ENCODE results near the genes SRGAP3 and TTLL3.

- PRO-cap, result no peak
- RRBS, result no CpG with 5 or more reads among the region's 6 CpGs
These were observed 448.8 kb downstream of the GRM7 start for GRCh38 chr3:7309505-7310323.

- PRO-cap, result no peak
- RRBS, result no CpG with 5 or more reads among the region's 2 CpGs
These were observed 43.5 kb upstream of the LMCD1 start for GRCh38 chr3:8458020-8458610.

DNA sequence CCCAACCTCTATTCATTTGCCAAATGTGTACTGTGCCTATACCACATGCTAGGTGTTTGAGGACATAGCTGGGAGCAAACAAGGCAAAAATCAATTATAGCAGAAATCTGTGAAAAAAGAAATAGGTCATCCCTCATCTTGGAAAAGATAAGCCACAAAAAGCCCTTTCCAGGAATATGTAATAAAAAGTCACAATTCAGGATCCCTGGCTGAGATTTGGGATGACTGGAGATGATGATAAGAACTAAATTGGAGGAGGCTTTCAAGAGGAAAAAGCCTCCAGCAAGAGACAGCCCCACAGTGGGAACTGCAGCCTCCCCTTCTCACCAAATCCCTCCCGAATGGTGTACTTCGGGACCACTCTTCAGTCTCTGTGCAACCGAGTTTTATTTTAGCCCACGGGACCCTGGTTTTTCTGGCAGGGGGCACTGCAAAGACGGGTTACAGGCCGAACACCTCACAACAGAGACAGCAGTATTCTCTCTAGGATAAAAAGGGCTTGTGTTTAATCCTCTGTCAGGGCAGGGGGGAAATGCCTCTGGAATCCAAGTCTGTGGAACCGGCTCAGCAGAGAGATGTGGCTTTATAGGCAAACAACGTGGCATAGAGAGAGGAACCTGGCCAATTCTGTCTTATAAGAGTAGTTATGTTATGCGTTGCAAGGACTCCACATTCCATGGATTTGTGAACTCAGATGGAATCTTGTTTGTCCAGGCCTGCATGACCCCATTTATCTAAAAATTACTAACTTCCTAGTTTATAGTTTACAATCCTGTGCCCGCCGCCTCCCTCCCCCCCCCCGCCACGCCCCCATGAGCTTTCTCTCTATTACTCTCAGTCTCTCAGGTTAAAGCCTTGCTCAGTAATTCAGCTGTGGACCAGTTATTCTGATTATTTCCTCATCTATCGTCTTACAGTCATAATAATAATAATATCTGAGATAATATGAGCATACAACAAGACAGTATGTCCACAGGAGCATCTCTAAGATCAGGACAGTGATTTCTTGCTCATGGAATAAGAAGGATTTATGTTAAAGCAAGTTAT is 1.1 kb upstream of the LMCD1 start:
- PRO-cap, result bidirectional peak, plus-strand start at position 828 of the sequence, minus-strand start at position 609 of the sequence
- RRBS, result no CpG with 5 or more reads among the region's 14 CpGs

DNA sequence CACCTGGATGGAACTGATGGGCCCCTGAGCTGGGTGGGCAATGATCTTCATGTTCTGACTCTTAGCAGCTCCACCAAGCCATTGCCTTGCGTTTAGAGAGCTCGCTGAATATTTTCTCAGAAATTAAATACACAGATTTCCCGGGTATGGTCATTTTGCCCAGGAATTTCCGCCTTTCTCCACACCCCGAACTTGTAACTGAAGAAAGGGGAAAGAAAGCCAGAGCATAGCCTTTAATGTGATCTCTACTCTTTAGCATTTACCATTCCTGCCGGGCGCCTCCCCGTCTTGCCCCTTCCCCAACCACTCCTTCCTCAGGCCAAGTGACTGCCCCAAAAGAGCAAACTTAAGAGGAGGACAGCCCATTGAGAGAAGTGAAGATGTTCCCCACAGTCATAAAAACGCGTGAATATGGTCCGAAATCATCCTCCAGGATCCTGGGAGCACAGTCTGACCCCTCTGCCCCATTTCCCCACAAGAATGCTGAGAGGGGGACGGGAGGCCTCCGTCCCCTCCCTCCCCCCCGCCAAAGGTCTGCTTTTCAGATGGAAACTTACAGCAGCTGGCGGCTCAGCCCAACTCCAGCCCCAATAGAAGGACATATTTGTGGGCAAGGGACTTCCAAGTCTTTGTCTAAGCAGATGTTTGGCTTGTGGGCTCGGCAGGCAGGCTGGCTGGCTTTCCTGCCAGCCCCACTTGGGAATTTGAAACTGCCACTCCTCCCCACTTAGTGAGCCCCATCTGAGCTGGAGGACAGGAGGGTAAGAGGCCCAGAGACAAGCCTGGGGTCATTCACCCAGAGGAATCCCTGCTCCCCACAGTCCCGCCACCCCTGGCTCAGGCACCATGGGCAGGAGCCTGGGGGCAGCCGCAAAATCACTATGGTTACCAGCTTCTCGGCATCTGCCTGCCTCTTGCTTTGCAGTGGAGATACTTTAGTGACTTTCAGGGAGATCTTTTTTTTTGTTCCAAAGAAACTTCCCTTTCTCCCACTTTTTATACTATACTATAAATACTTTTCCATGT is 53.4 kb downstream of the LMCD1 start:
- PRO-cap, result no peak
- RRBS, result no CpG with 5 or more reads among the region's 19 CpGs

GRCh38 chr3:9045895-9046239 is 82.6 kb upstream of the RAD18 start:
- PRO-cap, result no peak
- RRBS, result no CpG with 5 or more reads among the region's 3 CpGs

DNA sequence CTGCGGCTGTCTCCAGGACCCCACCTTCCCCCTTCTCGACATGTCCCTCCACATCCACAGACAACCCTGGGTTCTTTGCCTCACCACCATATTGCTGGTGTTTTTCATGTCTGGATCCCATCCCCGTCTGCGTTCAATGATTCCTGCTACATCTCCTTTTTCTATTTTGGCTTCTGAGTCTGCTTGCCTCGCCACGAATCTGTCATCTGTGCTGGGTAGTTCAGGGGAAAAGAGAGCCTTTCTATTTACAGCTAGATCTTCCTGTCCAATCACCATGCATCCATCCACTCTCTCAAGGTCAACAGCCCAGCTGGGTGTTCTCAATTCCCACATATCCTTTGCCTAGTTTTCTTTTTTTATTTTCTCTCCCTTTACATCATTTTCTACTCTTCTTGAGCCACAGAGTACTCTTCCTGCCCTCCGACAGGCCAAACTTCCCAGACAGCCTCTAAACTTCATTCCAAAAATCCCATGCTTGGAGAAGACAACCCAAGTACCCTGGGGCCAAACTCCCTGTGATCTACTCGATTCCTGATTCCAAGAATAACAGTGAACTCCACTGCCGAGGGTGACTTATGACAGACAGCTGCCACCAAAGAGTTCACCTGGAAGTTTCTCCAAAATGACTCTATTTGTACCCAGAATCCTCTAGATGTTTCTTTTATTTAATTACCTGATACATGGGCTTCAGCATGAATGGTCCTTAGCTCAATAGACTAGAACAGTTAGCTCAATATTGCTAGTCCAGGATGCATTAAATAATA is 104.9 kb upstream of the RAD18 start:
- PRO-cap, result no peak
- RRBS, result no CpG with 5 or more reads among the region's 9 CpGs

DNA sequence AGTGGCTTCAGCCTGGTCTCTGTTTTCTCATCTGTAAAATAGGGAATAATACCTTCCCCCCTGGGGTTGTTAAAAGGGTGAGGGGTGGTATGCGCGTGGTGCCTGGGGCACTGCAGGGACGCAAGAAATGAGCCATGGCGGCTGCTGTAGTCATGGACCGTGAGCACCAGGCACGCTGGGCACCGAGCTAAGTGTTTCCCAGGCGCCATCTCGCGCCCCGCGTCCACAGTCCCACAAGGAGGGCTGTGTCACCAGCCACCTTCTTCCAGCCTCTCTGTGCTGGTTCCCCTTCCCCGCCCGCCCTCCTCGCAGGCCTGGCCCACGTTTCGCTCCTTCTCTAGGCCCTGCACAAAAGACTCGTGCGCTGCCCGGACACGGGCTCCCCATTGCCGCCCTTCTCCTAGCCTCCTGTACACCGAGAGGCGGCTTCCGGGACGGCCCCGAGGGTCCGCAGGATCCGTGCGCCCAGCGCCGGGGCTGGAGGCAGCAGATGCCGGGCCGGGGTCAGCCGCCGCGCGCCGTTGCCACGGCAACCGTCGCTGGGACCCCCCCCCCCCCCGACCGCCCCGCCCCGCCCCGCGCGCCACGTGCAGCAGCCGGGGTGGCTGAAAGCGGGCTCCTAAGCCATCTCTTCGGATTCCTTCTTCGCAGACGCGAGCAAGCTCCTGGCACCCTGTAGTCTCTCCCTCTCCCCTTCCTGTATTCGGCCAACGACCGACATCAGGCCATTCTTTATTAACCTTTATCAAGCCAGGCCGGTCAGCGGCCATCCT is 113.4 kb downstream of the SRGAP3 start:
- PRO-cap, result no peak
- RRBS, result 89% methylated on average over 13 of the region's 61 CpGs

DNA sequence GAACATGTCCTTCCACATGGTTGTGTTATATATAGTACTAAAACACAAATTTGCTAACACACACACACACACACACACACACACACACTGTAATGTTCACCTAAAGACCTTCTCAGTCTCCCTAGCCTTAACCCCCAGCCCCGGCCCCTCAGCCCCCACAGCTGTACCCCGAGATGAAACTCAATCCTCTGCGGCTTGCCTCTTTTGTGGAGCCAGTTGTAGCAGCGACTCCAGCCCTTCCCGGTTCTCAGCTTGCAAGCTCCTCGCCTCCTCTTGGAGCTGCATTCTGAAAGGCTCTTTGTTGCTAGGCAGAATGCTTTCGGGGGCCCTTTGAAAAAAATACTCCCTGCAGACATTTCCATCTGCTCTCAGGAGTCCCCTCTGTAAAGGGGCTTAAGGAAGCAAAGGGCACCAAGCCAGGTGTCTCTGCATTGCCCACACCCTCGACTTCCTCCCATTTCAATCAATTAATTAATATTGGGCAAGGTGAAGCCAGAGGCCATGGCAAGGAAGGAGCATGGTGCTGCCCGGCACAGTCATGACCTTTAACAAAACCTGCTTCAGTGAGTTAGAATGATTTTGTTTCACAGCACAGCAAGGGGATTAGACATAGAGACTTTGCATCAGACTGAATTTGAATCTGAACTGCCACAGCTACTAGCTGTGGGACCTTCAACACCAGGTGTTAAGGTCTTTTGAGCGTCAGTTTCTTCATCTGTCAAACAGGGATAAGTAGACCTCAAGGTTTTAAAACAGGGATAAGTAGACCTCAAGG is 65.5 kb downstream of the SRGAP3 start:
- PRO-cap, result no peak
- RRBS, result 39% methylated on average over 4 of the region's 10 CpGs

GRCh38 chr3:9249273-9249868 is at the start of gene SRGAP3:
Gene SRGAP3, minus strand, starts transcription at chr3:9249646.
- PRO-cap, result bidirectional peak, plus-strand start at chr3:9249757, minus-strand start at chr3:9249646
- RRBS, result 5% methylated on average over 9 of the region's 25 CpGs

GRCh38 chr3:9352822-9353711 is 9.8 kb upstream of the THUMPD3 start:
- PRO-cap, result no peak
- RRBS, result no CpG with 5 or more reads among the region's 7 CpGs

- PRO-cap, result no peak
- RRBS, result no CpG with 5 or more reads among the region's 1 CpG
These were observed 11.4 kb downstream of the SETD5 start for GRCh38 chr3:9408849-9409185.

DNA sequence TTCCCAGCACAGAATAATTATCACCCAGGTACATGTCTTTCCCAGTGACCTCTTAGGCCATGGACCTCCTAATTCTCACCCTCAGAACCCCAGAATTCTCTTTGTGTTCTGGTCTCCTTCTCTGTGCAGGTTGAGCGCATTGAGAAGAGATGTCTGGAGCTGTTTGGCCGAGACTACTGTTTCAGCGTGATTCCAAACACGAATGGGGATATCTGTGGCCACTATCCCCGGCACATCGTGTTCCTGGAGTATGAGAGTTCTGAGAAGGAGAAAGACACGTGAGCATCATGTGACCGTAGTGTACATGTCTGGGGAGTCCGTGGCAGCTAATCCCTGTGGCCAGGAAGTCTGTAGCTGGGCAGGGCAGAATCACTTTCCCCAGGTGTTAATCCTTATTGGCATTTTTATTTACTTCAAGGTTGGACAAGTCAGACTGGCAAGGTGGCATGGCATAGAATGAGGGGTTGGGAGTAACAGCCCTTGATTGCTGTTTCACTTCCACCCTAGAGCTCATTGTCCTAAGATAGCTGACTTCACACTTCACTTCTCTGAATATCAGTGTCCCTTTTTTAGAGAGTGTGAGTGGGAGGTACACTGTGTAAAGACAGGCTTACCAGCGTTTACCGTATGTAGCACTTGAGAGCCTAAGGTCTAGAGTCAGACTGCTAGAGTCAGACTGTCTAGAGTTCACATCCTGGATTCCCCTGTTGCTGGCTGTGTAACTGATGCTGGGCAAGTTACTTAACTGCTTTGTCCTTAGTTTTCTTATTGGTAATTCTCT is 4.4 kb downstream of the MTMR14 start:
- PRO-cap, result no peak
- RRBS, result no CpG with 5 or more reads among the region's 11 CpGs

- PRO-cap, result no peak
- RRBS, result no CpG with 5 or more reads among the region's 5 CpGs
These were observed 10.0 kb downstream of the TADA3 start for GRCh38 chr3:9782084-9782780.

DNA sequence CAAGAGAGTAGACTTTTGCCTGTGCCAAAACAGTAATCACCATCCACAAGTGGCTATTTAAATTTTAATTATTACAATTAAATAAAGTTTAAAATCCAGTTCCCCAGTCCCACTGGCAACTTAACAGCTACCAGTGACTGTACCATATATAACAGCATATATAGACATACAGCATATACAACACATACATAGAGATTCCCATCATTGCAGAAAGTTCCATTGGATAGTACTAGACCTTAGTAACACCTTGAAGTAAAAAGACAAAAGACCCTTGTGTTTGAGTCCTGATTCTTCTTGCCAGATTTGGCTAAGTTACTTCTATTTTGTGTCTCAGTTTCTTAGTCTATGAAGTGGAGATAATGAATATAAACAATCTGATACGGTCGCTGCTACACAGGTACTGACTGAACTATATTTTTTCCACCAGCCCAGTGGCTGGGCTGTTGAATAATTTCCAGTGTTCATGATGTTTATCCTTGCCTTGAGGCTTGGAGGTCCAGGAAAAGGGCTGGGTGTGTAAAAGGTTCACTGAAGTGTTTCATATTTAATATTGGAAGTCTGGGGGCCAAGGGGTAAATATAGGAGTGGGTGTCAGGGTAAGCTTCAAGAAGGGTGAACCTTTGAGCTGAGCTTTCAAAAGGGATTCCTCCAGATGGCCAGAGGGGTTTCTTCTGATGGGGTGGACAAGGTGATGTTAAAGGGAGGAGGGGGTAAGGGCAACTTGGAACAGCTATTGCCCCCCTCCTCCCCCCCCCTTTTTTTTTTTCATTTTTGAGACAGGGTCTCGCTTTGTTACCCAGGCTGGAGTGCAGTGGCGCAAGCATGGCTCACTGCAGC is 2.4 kb upstream of the TTLL3 start:
- PRO-cap, result no peak
- RRBS, result no CpG with 5 or more reads among the region's 4 CpGs

DNA sequence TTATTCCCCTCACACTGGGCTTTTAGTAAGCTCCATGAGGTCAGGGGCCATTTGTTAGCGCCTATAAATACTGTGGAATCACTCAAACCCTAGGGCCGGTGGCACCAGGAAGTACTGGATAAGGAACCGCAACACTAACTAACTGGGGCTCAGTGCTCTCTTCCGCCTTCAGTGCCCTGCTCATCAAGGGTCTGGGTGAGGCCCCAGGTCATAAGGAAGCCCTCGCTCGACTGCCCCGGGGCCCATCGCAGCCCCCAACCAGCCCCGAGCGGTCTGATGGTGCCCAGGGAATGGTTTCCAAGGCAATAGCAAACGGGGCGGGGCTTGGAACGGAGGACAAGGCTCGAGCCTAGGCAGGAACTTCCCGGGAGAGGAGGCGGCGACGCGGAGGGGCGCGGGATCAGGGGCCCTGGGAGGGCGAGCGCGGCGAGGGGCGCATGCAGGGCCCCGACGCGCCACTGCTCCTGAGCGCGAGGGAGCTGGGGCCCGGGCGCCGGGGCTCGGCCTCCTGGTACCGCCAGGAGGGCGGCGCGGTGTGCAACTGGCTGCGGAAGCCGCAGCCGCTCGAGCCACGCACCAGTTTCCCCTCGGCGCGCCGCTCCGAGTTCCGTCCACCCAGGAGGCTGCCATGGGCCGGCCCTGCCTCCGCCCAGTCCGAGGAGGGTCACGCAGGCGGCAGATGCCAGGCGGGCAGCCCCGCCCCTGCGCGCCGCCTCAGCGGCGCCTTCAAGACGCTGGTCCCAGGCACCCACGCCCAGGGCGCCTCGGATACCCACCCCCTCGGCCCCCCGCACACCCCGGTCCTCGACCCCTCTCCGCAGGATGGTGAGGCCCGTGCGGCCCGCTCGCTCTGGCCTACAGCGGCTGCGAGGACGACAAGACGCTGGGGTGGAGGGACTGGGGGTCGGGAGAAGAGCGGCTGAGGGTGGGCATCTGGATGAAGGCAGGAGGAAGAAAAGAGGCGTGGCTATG is at the start of gene TTLL3:
TTLL3 (plus strand) TSS at position 693 of the 972 bp plus-strand sequence.
- PRO-cap, result bidirectional peak, plus-strand start at position 346 of the sequence, minus-strand start at position 275 of the sequence; bidirectional peak, plus-strand start at position 705 of the sequence, minus-strand start at position 653 of the sequence
- RRBS, result 6% methylated on average over 6 of the region's 82 CpGs

GRCh38 chr3:9946172-9947198 is 5.7 kb downstream of the PRRT3 start:
- PRO-cap, result bidirectional peak, plus-strand start at chr3:9946710, minus-strand start at chr3:9946516; bidirectional peak, plus-strand start at chr3:9946762, minus-strand start at chr3:9946812
- RRBS, result 2% methylated on average over 25 of the region's 103 CpGs

DNA sequence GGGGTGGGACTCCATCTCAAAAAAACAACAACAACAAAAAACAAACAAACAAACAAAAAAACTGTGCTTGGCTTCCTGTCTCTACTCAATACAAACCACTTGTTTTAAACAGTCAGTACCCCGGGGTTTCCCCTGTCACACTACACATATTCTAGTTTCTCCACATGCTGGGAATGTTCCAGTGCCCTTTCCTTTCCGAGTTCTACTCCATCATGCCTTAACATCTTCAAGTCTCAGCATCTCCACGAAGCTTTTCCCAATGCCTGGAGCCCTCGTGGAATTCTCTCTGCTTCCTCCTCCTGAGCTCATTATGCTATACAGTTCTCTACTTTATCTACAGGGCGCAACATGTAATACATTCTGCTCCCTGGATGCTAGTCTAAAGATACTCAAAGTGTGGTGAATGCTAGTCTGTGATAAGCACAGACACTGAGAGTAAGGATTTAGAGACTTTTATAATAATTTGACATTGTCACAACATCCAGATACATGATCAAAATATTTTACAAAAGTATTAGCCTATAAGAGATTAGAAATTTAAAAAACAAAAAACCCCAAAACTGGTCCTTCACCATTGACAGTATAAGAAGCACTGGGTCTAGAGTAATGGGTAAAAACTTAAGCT is 7.7 kb downstream of the EMC3 start:
- PRO-cap, result no peak
- RRBS, result no CpG with 5 or more reads among the region's 5 CpGs

GRCh38 chr3:9986461-9986737 is 242 bp downstream of the EMC3 start:
- PRO-cap, result no peak
- RRBS, result no CpG with 5 or more reads among the region's 13 CpGs

GRCh38 chr3:10319939-10320865 is 710 bp downstream of the SEC13 start:
- PRO-cap, result no peak
- RRBS, result no CpG with 5 or more reads among the region's 20 CpGs

DNA sequence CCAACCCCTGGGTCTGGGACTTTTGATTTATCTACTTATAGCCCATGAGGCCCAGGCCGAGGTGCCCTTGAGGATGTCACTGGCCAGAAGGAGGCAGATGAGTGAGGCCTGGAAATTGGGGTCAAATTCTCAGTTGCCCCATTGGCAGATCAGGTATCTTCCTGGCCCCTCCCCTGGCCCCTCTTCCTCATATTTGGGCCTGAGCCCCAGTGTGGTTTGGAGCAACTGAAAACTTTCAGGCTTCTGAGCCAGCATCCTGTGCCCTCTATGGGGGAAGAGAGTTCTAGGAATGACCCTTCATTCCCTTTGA is 70.7 kb downstream of the ATP2B2 start:
- PRO-cap, result no peak
- RRBS, result no CpG with 5 or more reads among the region's 1 CpG

Data from Caco-2 (cell line).